Cerebral cortex (tissue), 2 donors: ENCODE data around the gene HCRTR2.

GRCh38 chr6:53112316-53112868, 36.2 kb downstream of the GCM1 start:
- PRO-cap, 2 experiments, result no peak in any of the 2 experiments

- PRO-cap, 2 experiments, result no peak in any of the 2 experiments
These were observed 50.5 kb upstream of the GCM1 start for GRCh38 chr6:53199117-53199597.

DNA sequence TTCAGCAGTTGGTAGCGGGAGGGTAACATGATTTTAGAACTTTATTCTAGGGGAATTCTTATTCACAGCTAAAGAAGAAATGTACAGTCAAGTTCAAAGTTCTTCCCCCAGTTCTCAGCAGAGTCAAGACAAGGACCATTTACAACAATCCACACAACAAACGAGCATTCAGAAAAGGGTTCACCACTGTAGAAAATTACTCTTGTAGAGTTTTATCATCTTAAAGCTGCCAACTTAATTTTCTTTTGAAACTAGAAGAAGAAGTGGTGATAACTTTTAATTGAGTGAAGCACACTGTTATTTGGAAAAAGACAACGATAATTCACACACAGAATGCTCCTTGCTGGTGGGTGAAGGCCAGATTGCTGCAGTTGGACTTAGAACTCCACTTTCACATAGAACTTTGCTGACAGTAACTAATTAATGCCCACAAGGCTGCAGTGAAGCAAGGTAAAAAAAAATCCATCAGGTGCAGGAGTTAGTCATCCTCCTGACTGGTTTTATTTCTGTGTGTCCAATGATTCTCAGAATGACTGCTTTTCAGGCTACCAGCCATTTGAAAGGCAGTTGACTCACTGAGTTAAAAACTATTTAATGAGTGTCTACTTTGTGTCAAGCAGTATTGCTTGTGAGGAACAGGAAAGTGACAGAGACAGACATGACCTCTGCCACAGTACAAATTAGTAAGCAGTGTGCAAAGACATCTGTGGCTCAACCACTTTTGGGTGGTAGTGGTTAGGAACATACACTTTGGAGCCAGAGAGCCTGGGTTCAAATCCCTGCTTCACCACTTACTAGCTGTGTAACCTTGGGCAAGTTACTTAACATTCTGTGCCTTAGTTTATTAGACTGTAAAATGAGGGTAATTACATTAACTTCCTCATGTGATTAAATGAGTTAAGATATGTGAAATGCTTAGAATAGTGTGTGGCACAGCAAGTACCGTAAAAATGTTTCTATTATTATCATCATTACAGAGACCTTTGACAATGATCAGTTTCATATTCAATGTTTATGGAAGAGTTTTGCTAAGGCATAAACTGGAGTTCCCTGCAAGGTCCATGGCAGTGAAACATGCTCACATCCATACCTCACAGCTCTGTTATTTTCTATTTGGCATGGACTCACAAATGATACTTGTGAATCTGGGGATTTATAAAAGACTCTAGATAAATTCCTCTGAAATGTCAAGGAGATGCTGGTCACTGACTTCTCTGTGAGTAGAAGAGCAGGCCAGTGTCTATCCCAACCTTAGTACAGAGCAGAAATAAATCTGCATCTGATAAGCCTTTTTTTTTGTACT, 41.8 kb downstream of the ELOVL5 start:
- PRO-cap, 2 experiments, result no peak in any of the 2 experiments

DNA sequence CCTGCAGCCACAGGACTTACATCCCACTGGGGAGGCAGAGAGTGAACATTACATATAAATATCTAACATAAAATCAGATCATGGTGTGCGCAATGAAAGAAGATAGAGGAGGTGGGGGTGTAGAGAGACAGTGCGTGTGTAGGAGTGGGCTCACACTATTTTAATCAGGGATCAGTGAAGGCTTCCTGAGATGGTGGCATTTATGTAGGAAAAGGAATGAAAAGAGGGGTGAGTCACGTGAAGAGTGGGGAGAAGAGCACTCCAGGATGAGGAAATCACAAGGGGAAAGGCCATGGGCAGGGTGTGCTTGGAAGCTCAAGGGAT, 80.2 kb downstream of the GCLC start:
- PRO-cap, 2 experiments, result no peak in any of the 2 experiments

DNA sequence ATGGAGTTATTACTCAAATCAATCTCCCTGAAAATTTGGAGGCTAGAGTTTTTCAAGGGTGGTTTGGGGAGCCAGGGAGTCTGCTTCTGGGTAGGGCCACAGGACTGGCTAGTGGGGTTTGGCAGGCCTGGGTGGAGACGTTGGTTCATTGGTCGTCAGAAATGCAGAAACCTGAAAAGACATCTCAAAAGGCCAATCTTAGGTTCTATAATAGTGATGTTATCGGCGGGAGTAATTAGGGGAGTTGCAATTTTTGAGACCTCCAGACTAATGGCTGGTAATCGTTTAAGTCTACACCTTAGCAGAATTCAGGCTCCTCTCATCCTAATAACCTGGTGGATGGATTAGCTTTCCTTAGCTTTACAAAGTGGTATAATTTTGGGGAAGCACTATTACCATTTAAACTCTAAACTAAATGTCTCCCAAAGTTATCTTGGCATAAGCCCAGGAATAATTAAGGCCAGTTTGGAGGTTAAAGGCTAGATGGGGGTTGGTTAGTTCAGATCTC, 51.4 kb downstream of the KLHL31 start:
- PRO-cap, 2 experiments, result no peak in any of the 2 experiments

DNA sequence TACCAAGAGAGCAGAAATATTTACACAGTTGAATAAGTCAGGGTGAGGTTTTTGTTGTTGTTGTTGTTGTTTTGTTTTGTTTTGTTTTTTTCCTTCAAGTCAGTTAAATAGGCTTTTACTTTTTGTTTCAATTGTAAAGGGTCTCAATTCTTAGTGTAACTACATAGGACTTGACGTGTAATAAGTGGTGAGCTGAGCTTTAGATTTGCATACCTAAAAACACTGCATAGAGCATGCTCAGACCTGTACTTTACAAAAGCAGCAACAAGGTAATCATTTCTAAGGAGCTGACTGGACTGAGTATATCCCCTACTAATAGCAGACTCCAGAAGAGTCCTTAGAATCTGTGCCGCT, 25.9 kb upstream of the KLHL31 start:
- PRO-cap, 2 experiments, result no peak in any of the 2 experiments

DNA sequence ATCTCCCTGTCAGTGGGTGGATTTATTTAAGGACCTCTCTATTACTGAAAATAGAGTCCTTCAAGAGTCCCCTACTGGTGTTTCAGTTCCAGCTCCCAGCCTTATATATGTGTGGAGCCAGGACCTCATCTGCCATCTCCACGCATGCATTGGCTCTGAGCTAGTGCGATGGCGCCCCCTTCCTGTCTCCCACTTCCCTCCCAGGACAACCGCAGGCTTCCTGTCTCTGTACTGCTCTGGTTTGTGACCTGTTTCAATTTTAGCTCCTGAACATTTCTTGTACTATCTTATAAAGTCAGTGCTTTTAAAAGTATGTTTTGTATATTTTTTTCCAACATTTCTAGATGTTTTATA, 59.8 kb upstream of the LRRC1 start:
- PRO-cap, 2 experiments, result no peak in any of the 2 experiments

GRCh38 chr6:53766075-53766713, 28.6 kb upstream of the LRRC1 start:
- PRO-cap, 2 experiments, result no peak in any of the 2 experiments

DNA sequence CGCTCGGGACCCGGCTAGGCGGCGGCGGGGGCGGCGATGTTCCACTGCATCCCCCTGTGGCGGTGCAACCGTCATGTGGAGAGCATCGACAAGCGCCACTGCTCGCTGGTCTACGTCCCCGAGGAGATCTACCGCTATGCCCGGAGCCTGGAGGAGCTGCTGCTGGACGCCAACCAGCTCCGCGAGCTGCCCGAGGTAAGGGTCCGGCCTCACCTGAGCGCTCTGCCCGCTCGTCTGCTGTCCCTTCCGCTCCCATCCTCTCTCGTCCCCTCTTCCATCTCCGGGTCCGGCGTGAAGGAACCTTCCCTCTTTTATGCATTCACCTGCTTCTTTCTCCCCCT, 386 bp downstream of the LRRC1 start:
- PRO-cap, 2 experiments, result peak in 1 of 2 experiments; most common minus-strand start position 236 of the sequence (in 1)

- PRO-cap, 2 experiments, result no peak in any of the 2 experiments
These were observed 132.3 kb downstream of the LRRC1 start for GRCh38 chr6:53927042-53927577.

GRCh38 chr6:53961995-53962528, 149.2 kb upstream of the MLIP start:
- PRO-cap, 2 experiments, result no peak in any of the 2 experiments

DNA sequence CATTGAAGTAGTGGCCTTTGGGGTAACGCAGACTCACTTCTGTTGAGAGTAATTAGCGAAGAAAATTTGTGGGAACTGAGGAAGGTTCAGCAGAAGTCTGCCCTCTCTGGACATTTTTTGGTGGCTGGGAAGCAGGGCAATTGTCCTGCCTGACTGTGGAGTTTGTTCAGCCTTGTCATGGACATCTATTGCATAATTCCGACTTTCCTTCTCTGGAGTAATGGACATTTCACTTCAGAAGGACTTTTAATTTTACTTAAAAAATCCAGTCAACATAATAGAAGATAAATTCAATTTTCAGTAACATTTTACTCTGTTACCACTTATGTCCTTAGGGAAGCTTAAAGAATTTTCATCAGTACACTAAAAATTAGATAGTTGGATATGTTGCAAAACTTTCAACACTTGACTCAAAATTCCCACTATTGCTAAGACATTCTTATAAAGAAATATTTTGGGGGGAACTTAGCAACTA, 100.8 kb upstream of the MLIP start:
- PRO-cap, 2 experiments, result no peak in any of the 2 experiments

DNA sequence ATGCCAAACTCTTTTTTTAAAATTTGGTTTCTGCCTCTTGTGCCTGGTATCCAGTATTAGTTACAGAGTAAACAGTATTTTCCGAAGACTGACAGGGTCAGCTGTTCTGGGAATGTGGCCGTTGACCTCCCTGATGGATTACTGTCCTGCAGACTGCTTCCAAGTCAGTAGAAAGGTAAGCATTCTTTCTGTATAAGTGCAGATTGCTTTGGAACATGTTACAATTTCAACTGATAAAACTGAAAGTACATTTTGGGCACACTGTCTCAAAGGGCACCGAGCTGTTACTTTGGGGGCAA, 100.4 kb upstream of the MLIP start:
- PRO-cap, 2 experiments, result no peak in any of the 2 experiments

GRCh38 chr6:54085491-54086002, 25.7 kb upstream of the MLIP start:
- PRO-cap, 2 experiments, result no peak in any of the 2 experiments

GRCh38 chr6:55174085-55175045, at the start of gene HCRTR2:
HCRTR2 (plus strand) TSS chr6:55174515.
- PRO-cap, 2 experiments, result no peak in any of the 2 experiments

DNA sequence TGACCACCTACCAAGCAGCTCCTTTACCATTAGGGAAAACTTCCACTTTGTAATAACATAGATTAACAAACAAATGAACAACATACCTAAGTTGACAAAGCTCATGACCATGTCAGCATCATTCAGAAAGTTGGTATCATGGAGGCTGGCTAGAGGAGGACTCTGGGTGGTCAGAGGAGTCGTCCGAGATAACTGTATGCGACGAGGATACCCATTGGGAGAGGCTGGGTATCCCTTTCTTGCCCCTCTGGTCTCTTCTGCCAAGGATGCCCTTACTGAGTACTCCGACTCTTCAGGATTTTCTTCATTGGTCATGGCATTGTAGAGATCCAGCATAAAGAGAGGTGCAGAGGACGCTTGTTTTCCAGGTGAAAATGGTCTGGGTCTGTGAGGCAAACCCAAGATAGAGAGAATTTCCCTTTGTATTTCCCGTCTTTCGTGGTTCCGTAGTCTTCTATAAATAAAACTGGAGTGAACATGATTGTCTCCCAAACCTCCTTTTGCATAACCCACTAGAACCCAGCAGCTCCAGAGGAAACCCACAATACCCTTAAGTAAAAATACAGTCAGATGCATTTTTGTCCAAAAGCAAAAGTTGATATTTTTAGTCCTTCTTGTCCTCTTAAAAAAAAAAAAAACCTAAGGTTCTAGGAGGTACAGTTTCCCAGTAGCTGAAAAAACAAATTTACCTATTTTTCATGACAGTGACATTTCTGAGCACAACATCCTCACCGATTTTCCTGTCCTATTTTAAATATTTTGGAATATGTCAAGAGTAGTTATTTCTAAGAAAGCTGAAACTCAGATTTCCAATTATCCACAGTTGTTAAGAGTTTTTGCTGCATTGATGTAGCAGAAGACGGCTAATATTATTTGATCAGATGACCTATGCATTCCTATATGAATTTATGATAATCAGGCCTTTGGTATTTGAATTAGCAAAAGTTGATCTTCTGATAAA, 820 bp downstream of the BMP5 start:
- PRO-cap, 2 experiments, result no peak in any of the 2 experiments

GRCh38 chr6:56073511-56073869, 173.9 kb downstream of the COL21A1 start:
- PRO-cap, 2 experiments, result no peak in any of the 2 experiments

GRCh38 chr6:56366081-56366514, 118.7 kb upstream of the COL21A1 start:
- PRO-cap, 2 experiments, result no peak in any of the 2 experiments

DNA sequence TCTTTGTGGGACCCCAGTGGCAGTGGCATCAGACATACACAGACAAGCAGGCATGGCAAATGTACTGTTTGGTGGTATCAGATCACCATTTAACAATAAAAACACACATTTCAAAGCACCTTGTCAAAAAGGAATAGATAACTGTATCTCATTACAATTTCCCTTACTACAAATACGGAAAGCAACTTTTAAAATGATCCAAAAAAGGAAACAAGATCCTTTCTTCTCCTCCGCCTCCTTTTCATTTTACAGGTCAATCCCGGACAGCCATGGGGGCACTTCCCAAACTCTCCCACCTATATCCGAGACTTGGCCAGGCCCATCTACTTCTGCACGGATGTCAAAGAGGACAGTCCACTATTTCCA, 208.9 kb upstream of the COL21A1 start:
- PRO-cap, 2 experiments, result no peak in any of the 2 experiments

- PRO-cap, 2 experiments, result no peak in any of the 2 experiments
These were observed 329.6 kb downstream of the DST start for GRCh38 chr6:56625024-56625483.